CMK (cell line): ENCODE data around the genes LDHD, CPHXL2 and NUDT7.

- RRBS, result no CpG with 5 or more reads among the region's 3 CpGs
Measured at GRCh38 chr16:74888586-74888891, 96.4 kb downstream of the WDR59 start.

DNA sequence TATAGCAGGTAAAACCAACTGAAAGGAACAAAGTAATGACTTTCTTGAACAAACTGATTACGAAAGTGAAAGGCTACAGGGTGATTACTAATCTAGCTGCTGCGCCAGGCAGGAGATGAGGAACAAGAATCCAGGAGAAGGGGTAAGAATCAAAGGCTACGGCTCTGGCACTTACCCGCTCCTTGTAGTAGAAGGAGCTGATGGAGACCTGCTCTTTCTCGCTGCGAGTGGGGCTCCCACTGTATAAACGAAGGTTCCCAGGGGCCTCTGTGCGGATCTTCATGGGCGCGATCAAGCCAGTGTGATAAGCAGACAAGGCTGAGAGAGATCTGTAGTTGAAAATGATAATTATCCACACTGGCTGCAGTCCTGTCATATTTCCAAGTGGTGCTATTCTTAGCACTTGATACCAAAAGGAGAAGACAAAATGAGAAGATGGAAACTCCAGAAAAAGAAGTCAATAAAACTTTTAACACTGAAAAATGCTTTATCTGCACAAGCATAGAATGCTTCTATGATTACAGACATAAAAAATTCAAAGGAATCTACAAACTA, 81.1 kb downstream of the WDR59 start:
- RRBS, result no CpG with 5 or more reads among the region's 10 CpGs

DNA sequence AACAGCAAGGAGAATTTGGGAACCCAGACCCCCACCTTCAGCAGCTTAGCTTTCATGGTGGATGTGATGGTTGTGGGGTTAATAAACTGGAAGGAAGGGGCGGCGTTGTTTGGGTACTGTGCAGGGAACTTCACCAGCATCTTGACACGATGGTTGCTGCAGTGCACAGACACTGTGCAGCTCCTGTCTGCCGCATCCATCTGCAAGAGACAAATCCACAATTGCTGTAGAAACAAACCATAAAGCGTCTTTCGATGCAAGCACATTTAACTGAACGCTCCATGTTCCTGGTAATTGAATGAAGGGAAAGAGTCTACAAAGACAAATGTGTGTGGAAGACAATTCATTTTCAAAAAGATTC, 72.8 kb downstream of the WDR59 start:
- RRBS, result no CpG with 5 or more reads among the region's 7 CpGs

DNA sequence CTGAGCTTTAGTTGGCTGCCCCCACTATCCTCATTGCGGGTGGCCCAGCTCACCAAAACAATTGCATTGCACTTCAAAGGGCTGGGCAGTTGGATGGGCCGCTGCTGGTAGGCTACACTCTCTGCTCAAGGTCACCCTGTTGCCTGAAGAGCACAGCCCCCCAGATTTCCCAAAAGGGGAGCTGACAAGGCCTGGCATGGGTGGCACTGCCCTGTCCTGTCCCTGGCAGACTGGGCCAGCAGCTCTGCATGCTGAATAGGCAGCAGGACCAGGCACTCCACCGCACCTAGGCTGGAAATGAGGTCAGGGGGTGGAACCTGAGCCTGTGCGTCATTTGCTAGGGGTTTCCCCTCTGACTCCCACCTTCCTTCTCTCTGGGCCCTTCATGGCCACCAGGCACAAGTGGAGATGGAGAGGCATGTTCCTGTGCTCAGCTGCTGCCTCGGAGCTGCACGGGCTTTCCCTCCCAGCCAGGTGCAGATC, 18.2 kb downstream of the LDHD start:
- RRBS, result no CpG with 5 or more reads among the region's 6 CpGs

DNA sequence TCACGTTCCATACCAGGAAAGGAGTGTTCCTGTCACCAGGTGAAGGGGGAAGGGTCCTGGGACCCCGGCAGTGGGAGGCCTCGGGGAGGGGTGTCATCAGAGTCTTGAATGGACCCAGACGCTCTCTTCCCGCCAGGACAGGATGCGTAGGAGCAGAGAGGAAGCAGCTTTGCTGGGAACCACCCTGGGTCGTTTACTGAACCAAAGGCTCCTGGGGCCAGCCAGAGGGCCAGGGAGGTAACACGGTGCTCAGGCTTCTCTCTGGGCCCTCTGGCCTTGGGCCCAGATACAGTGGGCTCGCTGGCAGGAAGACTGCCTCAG, 4.7 kb downstream of the LDHD start:
- RRBS, result no CpG with 5 or more reads among the region's 9 CpGs

DNA sequence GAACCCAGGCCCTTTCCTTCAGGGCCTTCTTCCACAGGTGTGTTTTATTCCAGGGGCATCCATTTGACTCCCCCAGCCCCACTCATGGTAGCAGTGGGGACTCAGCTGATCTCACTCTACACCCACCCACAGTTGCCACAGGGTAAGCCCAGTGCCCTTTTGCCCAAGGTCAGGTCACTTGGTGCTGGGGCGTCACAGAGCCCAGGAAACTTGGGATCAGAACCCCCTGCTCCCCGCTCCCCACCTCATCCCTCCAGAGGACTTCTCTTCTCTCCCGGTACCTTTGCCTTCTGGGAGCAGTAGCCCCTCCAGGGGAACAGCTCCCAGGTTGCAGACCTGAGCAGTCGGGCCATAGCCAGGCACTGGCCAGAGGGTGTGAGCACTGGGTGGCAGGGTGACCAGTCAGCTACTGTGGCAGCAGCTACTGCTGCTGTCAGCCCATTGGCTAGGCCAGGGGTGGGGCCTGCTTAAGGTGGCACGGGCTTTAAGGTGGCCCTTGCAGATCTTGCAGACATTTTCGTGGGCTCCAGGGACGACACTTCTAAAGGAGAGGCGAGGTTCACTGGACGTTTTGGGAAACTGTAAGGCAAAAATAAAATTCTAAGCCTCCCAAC, at the start of gene LDHD:
Gene LDHD, minus strand, starts transcription at position 413 of the 614 bp plus-strand sequence.
- RRBS, result no CpG with 5 or more reads among the region's 9 CpGs

DNA sequence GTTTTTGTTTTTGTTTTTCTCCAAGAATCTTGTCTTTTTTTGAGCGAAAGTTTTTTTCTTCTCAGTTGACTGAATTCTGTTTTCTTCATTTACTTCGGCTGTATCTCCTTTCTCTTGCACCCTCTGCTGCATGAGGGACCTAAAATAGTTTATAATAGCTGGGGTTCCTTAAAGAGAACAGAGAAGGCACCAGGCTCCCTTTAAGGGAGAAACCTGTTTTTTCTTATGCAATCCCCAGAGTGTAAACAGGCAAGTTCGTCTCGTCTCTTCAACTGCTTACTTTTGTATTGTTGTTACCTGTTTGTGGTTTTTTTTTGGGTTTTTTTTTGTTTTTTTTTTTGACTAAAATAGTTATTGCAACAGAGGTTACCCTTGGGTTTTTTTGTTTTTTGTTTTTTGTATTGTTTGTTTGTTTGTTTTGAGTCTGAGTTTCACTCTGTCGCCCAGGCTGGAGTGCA, 3.6 kb upstream of the LDHD start:
- RRBS, result no CpG with 5 or more reads among the region's 5 CpGs

GRCh38 chr16:75342223-75342654, 90.8 kb upstream of the BCAR1 start:
- RRBS, result no CpG with 5 or more reads among the region's 2 CpGs

GRCh38 chr16:75516134-75516912, 19.6 kb downstream of the CHST5 start:
- RRBS, result no CpG with 5 or more reads among the region's 38 CpGs

GRCh38 chr16:75676916-75677397, at the start of gene CPHXL2:
TSS of gene CPHXL2 (minus strand) at chr16:75677009.
- RRBS, result no CpG with 5 or more reads among the region's 5 CpGs

DNA sequence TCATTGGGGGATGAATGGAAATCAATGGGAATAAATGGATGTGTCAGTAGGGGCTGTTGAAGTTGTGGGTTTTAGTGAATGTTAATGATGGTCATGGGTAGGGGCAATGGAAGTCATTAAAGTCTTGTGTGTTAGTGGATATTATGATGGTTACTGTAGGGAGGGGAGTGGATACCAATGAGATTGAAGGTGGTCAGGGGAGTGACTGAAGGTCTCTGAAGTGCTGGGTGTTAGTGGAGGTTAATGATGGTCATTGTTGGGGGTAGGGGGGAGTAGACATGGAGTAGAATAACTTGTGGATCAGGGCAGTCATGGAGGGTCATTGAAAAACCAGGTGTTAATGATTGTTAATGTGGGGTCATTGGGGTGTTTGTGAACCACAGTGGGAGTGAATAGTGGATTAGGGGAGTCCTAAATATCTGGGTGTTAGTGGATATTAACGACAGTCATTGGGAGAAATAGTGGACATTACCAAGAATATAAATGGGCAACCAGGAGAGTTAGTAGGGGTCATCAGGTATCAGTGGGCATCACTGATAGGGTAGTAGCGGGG, 1.5 kb downstream of the MON1B start:
- RRBS, result no CpG with 5 or more reads among the region's 2 CpGs

DNA sequence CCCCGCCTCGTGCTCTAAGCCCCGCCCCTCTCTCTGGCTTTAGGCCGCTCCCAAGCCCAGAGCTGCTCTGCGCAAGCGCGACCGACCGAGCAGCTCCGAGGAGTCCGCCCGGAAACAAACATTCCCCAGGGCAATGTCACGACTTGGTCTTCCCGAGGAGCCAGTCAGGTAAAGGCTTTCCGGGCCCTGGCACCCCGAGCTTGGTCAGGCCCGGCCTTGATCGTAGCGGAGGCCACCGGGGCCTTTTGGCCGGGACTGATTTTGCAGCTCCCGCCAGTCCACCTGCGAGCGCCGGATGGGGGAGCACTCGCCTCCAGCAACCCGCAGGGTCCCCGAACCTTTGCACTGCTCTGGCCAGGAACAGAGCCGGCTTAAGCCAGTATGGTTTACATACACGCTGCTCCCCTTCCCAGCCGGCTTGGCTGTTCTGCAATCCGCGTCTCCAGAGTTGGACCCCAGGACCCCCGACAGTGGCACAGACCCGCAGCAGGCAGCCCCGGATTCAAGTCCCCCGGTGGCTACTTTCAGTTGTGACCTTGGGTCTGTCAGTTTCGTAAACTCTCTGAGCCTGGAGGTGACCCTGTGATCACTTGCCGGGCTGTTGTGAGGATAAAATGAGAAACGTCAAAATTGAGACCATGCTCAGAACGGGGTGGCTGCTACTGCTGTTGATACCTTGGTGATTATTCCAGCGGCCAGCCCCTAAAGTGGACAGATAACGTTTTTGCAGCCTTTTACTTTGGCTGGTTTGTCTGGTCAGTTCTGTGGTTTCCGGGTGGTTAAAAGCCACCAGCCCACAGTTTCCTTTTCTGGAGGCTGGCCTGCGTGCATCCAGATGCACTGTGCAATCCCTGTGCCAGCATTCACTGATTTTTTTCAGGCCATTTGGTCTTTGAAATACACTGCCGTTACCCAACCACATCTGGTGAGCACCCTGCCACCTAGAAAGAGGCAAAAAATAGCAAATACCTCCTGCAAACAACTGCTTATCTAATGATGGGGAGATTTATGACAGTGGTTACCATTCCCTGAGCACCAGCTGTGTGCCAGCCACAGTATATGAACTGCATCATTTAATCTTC, at the start of gene NUDT7:
Gene NUDT7, plus strand, starts transcription at position 65 of the 1,082 bp plus-strand sequence.
- RRBS, result 4% methylated on average over 22 of the region's 46 CpGs

DNA sequence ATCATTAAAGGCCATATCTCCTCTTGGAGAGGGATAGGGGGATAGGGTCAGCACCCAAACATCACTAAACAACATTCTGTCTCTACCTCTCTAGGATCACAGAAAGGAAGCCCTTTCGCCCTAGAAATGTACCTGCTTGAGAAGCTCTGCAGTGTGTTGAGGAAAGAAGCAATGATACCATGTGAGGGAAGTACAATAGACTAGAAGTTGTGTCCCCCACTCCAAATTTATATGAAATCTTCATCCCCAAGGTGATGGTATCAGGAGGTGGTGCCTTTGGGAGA, 13.2 kb upstream of the VAT1L start:
- RRBS, result no CpG with 5 or more reads among the region's 1 CpG

GRCh38 chr16:78517472-78517819, 418.0 kb downstream of the WWOX start:
- RRBS, result no CpG with 5 or more reads among the region's 11 CpGs

GRCh38 chr16:78606086-78607031, 506.9 kb downstream of the WWOX start:
- RRBS, result no CpG with 5 or more reads among the region's 12 CpGs

DNA sequence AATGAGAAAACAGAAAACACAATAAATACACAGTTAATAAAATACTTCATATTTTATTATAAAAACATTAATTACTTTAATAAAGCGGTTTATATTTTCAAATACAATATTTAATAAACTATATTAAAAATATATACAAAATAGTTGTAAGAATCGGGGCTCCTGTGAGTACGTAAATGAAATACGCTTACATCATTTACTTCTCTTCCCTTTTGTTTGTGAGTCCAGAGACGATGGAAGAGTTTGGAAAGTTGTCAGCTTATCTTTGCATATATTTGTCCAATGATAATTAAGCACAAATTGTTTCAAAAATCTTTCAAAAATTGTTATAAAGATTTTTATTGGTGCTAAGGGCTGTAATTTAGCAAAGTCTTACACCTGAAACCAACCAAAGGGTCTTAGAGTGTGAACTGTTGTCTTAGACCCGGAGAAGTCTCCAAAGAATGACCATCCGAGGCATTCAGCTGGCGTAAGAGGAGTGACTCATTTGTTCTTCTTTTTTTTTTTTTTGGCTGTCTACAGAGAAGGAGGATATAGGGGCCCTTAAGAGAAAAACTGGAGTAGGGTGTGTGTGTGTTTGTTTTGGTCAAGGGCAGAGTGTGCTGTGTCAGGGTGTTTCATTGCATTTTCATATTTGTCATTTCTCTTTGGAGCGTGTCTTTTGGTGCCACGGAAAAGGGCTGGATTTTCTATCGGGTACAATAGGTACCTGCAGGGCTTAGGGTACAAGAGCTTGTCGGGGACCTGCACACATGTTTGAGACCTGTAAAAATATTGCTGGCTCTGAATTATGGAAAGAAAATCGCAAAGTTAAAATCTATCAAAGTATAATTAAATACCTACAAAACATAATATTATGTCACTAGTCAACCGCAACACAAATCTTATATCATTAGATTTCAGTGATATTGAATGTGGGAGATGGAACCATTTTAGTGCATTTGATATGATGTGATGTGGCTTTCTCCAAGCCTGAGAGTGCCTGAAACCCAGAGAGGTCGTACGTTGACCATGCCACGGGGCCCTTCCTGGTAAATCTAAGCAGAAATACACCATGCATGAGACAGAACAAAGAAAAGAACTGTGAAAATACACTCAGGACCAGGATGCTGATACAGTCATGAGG, 508.1 kb downstream of the WWOX start:
- RRBS, result no CpG with 5 or more reads among the region's 17 CpGs

DNA sequence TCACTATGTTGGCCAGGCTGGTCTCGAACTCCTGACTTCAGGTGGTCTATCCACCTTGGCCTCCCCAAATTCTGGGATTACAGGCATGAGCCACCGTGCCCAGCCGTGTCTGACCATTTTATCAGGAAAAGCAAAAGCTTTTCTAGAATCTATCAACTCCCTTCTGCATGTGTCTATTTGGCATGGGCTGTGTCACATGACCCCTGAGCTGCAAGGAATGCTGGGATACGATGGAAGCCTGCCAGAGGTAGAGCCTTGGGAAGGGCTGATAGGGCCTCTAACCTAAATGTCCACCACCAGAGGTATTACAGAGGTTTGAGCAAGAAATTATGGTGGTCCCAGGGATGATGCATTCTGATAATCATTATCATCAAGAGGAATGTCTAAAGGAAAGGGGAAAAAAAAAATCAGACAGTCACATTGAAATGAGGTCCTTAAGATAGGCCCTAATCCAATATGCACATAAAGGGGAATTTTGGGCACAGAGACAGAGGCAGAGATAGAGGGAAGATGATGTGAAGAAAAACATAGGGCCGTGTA, 616.3 kb downstream of the WWOX start:
- RRBS, result no CpG with 5 or more reads among the region's 5 CpGs

DNA sequence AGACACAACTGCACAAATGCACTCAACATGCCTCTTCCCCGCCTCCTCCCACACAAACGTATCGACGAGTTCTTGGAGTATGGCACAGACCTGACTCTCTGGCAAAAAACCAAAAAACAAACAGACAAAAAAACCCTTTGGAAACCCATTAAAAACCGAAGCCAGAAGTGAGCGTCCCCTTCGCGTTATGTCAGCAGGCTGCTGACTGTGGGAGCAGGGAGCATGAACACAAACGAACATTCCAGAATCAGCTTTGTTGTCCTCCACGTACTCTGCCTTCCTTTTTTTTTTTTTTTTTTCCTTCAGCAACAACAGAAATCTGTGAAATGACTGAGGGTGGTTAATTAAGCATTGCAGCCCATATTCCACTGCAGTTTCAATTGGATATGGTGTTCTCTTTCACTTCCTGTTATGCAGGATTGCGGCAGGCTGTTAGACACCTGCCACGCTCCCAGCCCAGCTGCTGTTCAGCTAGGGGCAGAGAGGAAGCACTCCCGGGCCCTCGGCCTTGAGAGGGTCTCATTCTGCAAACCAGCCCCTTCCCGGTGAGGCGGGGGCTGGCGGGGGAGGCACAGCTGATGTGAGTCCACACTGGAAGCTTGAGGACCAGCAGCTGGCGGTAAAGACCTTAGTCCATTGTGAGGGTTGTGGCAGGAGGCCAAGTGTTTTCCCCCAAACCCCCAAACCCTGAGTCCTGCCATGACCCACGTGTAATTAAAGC, 313.5 kb downstream of the MAF start:
- RRBS, result 47% methylated on average over 3 of the region's 19 CpGs

- RRBS, result no CpG with 5 or more reads among the region's 4 CpGs
Measured at GRCh38 chr16:79328871-79329257, 271.7 kb downstream of the MAF start.

- RRBS, result no CpG with 5 or more reads among the region's 4 CpGs
Measured at GRCh38 chr16:79380932-79381376, 219.6 kb downstream of the MAF start.